Endothelial cell (in vitro differentiated cells): ENCODE results near the gene NPAS2.

DNA sequence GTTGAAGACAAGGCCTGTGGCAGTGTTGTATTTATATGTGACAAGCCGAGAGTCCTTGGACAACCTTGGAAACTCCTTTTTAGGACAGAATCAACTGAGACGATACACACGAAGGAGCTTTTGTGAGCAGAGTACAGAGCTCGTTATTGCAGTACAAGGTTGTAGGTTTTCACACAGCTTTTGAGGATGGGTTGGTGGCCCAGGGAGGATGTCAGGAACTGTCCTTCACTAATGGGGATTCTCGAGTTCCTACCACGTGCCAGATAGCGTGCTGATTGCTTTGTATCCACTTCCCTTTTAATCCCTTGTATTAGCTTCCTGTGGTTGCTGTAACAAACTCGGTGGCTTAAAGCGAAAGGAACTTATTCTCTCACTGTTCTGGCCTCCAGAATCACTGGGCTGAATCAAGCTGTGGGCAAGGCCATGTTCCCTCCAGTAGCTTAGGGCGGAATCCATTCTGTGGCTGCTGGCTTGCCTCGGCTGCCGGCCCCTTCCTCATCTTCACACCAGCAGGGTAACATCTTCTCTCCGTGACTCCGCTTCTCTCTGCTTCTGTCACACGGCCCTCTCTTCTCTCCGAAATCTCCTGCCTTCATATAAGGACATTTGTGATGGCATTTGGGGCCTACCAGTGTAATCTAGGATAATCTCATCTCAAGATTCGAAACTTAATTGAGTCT lies 20.3 kb downstream of the INPP4A start:
- PRO-cap, result no peak

DNA sequence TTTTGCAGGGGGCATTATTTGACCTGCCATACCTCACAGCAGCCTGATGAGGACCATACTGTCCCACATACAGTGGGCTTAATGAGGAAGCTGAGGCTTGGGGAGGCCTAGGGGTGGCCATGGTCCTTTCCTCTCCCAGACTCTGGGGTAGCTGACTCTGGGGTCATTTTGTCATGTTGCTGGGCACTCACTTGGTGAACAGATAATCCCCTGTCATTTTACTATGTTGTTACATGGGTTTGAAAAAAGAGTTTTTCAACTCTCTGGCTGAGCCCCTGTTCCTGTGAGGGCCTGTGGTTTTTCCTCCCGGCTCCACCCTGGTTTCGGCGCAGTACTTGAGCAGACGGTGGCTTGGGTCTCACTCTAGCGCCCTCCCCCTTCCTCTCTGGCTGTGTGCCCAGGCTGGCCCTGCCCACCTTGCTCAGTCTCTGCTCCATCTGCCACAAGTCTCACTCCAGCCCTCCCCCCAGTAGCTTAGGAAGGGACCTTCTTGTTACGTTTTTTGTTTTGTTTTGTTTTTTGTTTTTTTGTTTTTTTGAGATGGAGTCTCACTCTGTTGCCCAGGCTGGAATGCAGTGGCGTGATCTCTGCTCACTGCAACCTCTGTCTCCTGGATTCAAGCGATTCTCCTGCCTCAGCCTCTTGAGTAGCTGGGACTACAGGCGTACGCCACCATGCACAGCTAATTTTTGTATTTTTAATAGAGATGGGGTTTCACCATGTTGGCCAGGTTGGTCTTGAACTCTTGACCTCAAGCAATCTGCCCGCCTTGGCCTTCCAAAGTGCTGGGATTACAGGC lies 21.1 kb downstream of the INPP4A start:
- PRO-cap, result no peak

DNA sequence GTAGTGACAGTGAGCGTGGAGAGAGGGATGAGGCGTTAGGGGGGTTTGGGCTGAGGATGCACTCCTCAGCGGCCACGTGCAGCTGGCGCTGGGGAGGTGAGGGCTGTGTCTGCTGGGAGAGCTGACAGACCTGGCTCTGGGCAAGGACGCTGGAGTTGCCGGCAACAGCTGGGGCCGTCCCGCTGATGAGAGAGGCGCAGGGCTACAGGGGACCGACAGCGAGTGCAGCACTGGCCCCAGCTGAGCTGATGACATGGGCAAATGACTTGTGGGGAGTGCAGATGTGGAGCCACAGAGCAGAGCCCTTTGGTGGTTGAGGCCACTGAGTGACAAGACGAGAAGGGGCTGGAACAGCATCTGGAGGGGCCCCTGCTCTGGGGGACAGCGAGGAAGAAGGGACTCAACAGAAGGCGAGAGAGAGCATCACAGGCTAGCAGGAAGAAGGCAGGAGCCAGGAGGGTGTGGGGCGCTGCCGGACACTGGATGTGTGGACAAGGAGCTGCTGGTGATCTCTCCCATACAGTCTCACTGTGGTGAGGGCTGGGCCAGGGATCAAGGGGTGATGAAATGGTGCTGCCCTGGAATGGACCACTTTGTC lies 38.3 kb downstream of the COA5 start:
- PRO-cap, result no peak

GRCh38 chr2:98701043-98701630 lies 29.8 kb downstream of the MGAT4A start:
- PRO-cap, result no peak

DNA sequence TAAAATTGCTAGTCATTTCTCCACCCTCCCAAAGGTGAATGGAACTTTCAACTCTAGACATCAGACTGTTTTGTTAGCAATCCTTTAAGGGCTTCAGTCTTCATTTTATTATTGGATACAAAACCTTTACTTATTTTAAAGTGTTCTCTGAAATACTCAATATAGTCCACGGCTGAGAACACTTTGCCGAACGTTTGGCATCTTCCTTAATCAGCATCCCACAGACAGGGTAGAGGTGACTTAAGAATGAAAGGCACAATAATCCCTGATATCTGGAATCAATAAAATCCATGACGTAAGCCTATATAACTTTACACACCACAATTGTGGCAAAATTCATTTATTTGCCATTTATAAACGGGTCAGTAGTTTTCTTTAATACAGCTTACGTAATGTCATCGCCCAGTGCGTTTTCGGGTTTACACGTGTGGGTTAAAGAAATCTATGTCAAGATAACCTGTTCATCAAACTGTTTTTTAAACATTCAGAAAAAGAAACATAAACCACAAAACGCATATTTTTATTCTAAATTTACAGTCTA lies 1.3 kb downstream of the MGAT4A start:
- PRO-cap, result no peak

GRCh38 chr2:98794159-98794902 lies 63.4 kb upstream of the MGAT4A start:
- PRO-cap, result no peak

DNA sequence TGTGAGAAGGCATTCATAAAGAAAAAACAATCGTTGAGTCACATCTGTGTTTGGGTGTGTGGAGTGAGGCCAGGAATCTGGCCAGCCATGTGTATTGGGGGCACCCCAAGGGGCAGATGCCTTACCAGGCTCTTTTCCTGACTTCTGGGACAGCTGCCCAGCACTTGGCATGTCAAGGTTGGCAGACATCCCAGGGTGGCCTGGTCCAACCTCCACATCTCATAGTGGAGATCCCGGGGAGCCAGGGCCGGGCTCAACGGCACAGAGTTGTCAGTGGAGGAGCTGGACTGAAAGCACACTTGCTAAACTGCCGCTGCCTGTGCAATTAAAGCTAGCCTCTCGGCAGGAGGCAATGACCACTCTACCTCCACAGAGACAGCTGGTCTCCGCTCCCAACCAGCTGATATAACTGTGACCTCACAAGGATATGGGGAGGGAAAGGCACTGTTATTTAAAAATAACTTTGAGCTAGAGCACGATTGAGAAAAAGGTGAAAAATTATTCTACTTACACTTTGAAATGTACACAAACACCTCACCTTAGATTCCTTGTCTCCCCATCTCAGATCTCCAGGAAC lies 75.4 kb upstream of the MGAT4A start:
- PRO-cap, result no peak

DNA sequence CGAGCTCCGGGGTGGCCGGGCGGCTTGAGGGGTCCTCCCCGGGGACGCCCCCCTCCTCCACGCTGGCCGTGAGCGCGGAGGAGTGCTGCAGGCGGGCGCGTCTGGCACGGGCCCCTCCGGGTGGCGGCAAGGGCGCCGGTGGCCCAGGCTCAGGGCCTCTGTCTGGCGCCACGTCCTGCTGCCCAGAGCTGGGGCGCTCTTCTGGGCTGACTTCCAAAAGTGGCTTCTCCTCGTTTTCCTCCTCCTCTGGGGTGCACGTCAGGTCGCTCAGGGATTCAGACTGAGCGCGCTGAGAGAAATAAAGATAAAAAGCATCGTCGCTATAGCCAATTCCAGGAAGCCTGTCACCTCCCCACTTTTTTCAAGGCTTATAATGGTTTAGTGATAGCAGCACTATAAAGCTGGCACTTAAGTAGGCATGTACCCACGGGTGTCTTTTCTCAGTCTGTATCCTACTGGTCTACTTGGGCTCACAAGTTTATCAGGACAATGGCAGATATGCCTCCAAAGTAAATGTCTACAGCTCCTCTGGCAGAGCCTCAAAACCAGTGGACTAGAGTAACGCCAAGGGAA lies 92.4 kb upstream of the MGAT4A start:
- PRO-cap, result bidirectional peak, plus-strand start at position 68 of the sequence, minus-strand start outside the sequence

DNA sequence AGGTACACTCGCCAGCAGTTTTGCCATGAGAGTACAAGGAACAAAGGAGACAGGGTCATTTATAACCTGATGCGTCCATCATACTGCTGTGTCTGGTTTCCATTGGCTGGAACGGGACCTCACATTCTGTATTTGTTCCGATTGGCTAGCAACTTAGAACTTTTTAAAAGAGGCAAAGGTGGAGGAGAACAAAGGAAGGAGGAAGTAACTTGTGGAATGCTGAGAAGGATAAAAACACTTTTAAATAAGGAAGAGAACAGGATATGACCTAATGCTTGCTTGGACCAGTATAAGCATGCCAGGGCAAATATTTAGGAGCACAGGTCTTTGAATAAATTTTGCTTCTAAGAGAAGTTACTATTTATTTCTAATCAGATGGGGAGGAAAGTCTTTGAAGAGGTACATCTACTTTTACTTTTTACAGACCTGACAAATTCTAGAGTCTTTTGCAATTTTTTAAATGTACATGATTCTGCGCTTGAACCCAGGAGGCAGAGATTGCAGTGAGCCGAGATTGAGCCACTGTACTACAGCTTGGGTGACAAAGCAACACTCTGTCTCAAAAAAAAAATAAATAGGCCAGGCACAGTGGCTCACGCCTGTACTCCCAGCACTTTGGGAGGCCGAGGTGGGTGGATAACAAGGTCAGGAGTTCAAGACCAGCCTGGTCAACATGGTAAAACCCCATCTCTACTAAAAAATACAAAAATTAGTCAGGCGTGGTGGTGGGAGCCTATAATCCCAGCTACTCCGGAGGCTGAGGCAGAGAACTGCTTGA lies 14.5 kb downstream of the REV1 start:
- PRO-cap, result unidirectional peak, minus-strand start at position 94 of the sequence

- PRO-cap, result no peak
These were observed 130.0 kb downstream of the AFF3 start for GRCh38 chr2:100012311-100012933.

GRCh38 chr2:100107977-100108523 lies 34.3 kb downstream of the AFF3 start:
- PRO-cap, result no peak

DNA sequence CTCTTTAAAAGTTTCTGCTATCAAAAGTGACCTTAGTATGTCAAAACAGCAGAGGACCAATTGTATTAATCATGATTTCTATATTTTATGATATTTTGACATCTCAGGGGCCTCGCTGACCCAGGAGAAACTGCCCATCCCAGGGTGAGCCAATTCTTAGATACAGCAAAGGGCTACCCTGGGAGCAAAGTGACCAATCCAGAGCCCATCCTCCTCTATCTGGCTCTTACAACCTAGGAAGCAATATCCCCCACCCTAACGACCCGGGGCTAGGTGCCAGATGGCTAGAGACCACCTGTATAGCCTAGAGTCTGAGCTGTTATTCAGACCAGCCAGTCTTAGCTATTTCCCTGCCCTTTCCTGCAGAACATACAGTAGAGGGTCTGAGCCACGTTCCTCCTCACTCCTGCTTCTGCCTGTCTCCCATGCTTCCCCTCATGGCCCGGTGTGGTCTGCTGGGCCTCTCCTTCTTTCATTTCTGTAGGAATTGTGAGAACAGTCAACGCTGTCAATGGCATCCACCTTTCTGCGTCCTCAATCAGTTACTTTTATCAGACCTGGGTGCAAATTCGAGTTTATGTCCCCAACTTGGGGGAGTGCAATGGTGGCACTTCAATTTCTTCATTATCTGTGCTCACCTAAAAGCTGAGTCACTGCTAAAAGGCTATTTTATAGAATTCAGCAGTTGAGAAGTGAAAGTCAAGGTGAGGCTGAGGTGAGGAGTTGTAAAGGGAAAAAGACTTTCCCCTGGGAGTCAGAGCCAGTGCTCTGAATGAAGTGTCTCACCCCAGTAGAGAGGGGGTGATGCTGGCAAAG lies 42.6 kb downstream of the LONRF2 start:
- PRO-cap, result no peak

GRCh38 chr2:100281327-100282494 lies 40.6 kb downstream of the LONRF2 start:
- PRO-cap, result no peak

GRCh38 chr2:100653547-100654323 lies 90.9 kb downstream of the PDCL3 start:
- PRO-cap, result no peak

DNA sequence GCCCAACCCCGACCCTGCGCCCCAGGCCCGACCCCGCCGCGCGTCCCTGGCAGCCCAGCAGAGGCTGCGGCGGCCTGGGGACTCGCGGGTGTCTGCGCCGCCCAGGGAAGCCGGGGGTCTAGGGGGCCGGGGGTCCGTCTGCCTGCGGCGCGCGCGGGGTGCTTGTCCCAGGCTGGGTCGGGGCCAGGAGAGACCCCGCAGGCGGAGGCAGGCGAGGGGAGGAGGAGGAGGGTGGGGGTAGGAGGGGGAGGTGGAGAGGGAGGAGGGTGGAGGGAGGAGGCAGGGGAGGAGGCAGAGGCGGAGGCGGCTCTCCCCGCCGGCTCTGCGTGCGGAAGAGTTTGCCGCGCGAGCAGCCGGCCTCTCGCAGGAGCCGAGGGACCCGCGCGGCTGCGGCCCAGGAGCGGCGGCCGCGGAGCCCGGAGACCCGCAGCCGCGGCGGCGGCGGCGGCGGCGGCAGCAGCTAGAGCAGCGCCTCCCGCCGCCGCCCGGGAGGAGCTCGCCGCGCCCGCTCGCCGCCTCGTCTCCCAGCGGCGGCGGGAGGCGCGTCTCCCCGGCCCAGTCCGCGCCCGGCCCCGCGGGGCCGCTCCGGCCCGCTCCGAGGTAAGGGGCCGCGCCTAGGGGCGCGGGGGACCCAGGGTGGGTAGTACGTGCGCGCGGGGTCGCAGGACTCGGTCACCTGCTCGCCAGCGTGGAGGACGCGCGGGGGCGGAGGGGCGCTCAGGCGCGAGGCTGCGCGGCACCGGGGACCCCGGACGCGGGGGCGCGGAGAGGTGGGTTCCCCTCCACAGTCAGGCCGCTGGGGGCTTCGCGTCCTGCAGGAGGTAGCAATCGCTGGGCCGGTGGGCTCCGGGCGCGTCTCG lies at the start of gene NPAS2:
Gene NPAS2 (plus strand): TSS at position 325 of the 860 bp plus-strand sequence.
- PRO-cap, result unidirectional peak, plus-strand start at position 60 of the sequence; bidirectional peak, plus-strand start at position 335 of the sequence, minus-strand start at position 335 of the sequence

DNA sequence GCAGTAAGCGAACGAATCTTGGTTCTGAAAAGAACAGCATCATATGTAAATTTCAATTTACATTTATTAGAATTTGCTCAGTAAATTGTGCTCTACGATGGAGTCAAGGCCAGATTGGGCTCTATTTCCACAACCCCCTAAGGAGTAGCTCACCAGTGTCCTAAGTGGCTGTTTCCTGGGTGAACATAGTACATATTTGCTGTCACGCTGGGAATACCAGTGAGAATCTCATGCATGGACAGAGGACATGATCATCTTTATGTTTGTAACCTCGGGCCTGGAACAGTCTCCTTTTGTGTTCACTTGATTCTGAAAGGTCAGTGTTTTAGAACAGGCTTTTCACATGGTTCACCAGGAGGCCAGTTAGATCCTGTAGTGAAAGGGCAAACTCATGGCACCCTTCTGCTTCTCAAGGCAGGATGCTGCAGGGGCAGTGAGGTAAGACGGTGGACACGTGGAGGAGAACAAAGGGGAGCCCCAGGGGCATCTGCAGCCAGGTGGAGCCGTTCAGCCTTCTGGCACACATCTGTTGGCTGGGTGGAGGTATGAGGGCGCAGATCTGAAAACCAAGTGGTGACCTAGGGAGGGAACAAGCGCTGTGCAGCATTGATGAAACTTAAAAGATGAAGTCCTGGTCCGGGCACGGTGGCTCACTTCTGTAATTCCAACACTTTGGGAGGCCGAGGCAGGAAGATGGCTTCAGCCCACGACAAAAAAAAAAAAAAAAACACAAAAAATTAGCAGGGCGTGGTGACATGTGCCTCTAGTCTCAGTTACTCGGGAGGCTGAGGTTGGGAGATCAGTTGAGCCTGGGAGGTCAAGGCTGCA lies 33.5 kb downstream of the NPAS2 start:
- PRO-cap, result no peak

DNA sequence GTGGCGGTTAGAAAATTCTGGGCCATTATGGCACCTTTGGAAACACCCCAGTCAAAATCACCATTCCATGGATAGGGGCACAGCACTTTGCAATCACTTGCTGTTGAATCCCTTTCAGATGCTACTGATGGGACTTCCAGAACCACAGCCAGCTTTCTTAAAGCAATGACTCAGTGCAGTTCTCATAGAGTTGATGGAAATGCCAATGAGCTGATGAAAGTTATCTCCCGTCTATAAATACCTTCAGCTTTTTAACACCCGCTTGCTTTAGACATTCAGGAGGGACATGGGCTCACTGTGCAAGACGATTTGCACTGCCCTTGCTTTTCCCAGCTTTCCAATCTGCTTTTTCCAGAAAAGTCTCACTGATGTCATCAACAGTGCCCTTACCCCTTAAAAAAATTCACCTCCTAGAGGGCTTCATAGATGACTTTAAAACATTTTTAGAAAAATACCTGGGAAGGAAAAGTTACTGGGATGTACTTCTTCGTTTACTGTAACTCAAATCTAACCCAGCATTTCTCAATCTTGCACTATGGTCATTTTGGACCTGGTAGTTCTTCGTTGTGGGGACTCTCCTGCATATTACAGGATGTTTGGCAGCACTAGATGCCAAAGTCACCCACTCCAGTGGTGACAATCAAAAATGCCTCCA lies 66.6 kb upstream of the RPL31 start:
- PRO-cap, result no peak

GRCh38 chr2:100976782-100977501 lies 25.1 kb upstream of the RPL31 start:
- PRO-cap, result no peak

DNA sequence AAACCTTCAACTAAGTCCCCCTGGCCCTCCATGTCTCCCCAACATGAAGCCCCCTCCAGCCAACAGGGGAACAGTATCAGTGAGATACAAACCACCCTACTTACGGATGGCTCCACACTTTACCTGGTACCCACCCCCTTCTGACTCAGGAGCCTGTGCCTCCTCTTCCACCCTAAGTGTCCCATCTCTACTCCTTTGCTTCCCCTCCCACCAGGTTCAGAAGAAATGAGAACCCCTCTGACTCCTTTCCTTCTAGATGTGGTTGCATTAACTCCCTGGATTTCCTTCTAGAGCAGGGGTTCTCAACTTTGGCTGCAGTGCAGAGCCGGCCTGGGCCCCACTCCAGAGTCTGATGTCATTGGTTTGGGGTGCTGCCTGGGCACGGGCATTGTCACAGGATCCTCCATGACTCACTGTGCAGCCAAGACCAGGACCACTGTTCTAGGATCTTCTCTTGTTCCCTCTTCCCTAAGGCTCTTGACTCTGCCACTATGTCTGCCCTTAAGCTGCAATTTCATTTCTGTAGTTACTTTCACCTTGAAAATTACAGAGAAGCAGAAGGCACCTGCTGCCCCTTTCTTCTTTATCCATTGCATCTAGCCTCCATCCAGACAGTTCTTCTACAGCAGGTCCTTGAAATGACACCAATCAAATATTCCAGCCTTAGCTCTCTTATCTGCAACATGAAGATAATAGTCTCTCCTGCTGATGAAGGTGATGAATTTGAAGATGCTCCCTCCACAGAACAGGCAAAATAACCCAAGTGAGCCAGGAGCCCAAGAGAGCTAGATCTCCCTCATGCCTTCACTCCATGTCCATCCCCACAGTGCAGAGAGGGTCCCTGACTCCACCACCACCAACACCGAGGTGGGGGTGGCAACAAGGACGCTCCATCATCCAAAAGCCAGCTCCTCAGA lies 31.7 kb downstream of the TBC1D8 start:
- PRO-cap, result no peak

DNA sequence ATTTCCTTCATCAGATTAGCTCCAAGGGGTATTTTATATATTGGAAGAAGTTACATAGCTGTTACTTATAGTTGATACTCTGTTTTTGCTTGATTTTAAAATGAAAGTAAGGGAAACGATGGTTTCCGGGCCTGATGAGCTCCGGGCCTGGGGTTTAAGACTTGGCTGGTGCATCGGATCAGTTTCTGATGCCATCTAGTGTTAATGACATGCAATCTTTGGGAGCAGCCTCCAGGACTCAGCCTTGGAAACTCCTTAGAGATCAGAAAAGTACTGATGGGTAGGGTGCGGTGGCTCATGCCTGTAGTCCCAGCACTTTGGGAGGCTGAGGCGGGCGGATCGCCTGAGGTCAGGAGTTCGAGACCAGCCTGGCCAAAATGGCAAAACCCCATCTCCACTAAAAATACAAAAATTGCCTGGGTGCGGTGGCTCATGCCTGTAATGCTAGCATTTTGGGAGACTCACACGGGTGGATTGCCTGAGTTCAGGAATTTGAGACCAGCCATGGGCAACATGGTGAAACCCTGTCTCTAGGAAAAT lies 47.1 kb upstream of the CNOT11 start:
- PRO-cap, result no peak